ENCODE measurements around a stretch of chr7.

DNA sequence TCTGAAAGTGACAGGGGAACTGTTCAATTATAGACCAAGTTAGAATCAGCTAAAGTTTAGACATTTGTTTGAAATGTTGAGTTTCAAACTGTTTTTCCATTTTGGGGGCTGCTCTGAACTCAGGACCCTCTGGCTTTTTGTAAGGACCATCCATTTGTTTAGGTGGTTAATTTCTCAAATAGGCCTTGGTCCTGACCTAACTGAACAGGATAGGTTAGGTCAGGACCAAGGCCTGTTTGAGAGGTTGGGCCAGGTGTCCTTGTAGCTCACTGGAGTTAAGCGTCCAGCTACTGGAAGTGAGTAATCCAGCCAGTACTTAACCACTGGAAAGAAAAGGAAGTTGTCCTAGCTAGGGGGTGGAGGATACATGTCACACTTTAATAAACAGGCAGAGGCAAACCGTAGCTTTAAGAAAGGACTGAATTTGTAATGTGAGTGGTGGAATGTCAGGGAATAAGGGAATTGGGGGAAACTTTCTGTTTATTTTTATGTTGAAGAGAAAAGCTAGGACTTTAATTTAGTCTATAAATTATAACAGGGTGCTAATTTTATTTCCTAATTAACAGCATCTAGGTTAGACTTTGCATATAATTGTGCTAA is 50.9 kb upstream of the BMT2 start:
- PRO-cap: no peak
CAGE:
- cytosol, long polyA plus RNA: no peak
- long polyA plus RNA: no peak
- nucleus, long polyA plus RNA: no peak

DNA sequence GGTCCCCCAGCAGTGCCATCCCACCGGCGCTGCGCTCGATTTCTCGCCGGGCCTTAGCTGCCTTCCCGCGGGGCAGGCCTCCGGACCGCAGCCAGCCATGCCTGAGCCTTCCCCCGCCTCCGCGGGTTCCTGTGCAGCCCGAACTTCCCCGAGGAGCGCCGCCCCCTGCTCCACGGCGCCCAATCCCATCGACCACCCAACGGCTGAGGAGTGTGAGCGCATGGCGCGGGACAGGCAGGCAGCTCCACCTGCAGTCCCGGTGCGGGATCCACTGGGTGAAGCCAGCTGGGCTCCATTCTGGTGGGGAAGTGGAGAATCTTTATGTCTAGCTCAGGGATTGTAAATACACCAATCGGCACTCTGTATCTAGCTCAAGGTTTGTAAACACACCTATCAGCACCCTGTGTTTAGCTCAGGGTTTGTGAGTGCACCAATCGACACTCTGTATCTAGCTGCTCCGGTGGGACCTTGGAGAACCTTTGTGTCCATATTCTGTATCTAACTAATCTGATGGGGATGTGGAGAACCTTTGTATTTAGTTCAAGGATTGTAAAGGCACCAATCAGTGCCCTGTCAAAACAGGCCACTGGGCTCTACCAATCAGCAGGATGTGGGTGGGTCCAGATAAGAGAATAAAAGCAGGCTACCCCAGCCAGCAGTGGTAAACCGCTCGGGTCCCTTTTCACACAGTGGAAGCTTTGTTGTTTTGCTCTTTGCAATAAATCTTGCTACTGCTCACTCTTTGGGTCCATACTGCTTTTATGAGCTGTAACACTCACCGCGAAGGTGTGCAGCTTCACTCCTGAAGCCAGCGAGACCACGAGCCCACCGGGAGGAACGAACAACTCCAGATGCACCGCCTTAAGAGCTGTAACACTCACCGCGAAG is 325.1 kb downstream of the PPP1R3A start:
- PRO-cap: no peak
CAGE:
- cytosol, long polyA plus RNA: no peak
- long polyA plus RNA: no peak
- nucleus, long polyA plus RNA: no peak

DNA sequence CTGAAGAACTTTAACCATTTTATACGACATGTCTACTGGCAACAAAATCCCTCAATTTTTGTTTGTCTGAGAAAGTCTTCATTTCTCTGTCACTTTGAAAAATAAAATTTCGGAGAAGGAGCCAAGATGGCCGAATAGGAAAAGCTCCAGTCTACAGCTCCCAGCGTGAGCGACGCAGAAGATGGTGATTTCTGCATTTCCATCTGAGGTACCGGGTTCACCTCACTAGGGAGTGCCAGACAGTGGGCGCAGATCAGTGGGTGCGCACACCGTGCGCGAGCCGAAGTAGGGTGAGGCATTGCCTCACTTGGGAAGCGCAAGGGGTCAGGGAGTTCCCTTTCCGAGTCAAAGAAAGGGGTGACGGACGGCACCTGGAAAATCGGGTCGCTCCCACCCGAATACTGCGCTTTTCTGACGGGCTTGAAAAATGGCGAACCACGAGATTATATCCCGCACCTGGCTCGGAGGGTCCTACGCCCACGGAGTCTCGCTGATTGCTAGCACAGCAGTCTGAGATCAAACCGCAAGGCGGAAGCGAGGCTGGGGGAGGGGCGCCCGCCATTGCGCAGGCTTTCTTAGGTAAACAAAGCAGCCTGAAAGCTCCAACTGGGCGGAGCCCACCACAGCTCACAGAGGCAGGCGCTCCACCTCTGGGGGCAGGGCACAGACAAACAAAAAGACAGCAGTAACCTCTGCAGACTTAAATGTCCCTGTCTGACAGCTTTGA is 175.9 kb downstream of the PPP1R3A start:
- PRO-cap: no peak
CAGE:
- cytosol, long polyA plus RNA: no peak
- long polyA plus RNA: no peak
- nucleus, long polyA plus RNA: no peak

DNA sequence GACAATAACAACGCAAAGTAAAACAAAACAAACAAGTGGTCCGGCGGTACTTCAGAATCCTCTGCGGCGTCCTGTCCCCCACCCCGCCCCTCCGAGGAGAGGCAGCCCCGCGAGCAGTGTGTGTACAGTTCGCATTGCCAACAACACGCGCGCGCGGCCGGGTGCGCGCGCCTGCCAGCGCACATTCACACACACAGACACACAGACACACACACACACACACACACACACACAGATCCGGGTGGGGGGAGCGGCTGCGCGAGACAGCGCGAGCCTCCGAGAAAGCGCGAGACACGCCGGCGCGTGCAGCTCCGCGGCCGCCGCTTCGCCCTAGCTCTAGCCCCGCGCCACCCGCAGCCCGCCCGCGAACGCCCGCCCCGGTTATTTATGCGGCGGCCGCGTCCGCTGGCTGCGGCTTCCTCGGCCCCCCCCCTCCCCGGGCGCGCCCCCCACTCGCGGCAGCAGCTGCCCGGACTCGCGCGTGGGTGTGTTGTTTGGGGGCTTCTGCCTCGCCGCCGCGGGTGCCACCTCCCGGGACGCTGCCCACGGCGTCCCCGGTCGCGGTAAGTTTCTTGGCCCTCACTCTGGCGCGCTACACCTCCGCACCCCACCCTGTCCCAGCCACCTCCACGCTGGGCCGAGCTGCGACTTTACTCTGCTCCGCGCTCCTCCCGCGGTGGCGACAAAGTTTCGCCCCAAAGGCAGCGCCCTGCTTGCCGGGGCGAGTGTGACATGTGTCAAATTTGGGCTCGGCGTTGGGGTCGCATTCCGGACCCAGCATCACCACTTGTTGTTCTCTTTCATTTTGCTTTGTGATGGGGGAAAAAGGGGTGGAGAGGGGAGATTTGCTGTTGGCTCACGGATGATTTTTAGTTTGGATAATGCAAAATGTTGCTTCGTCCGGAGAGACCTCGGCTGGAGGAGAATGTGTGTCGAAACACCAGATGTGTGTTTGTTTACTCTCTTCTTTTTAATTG is 167.5 kb upstream of the PPP1R3A start:
- PRO-cap: no peak
CAGE:
- cytosol, long polyA plus RNA: no peak
- long polyA plus RNA: no peak
- nucleus, long polyA plus RNA: no peak

DNA sequence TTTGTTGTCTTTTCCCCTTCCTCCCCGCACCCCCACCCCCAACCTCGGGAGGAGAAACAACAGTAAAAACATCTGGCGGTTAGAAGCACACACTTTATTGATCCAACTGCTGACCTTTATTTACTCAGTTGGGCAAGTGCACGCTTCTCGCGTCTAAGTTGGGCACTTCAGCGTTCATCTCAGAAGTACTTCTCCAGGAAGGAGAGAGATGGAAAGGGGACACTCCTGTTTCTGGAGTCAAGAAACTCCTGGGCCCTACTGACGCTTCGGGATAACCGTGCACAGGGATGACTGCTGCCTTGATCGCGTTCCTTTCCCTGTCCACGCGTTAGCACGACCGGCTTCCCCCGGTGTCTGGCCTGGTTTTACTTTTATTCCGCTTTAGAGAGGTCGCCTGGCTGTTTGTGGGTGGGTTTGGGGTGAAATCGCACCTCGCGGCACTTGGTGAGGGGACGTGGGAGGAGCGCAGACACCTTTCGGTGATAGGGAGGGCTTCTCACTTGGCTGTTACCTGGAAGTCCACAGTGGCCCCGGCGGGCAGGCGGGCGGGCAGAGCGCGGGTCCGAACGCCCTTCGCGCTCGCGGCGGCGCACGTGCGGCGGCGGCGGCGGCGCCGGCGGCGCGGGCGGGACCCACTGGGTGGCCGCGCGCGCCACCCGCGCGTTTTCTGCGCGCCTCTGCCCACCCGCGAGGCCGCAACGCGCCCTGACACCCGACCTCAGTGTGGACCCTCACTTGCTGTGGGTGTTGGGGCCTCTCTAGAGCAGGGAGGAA is 168.4 kb upstream of the PPP1R3A start:
- PRO-cap: no peak
CAGE:
- cytosol, long polyA plus RNA: no peak
- long polyA plus RNA: no peak
- nucleus, long polyA plus RNA: no peak

DNA sequence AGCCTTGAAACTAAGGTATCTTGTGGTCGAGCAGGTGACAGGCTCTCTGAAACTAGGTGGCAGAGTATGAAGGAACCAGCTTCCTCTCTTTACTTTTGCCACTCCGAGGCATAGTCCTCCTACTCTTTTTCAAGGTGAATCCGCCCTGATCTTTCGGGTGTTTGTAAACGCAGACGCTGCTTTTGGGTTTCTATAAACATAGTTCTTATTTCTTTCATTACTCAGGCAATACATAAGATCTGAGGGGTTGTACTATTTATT is 9.9 kb downstream of the MDFIC start:
- PRO-cap: no peak
CAGE:
- cytosol, long polyA plus RNA: no peak
- long polyA plus RNA: no peak
- nucleus, long polyA plus RNA: no peak

GRCh38 chr7:114997482-114997819 is 75.6 kb downstream of the MDFIC start:
- PRO-cap: no peak
CAGE:
- cytosol, long polyA plus RNA: no peak
- long polyA plus RNA: no peak
- nucleus, long polyA plus RNA: no peak

GRCh38 chr7:116239110-116239595 is 28.8 kb downstream of the TES start:
- PRO-cap: no peak
CAGE:
- cytosol, long polyA plus RNA: no peak
- long polyA plus RNA: no peak
- nucleus, long polyA plus RNA: no peak

- PRO-cap: no peak
CAGE:
- cytosol, long polyA plus RNA: no peak
- long polyA plus RNA: no peak
- nucleus, long polyA plus RNA: no peak
These were observed 73.2 kb upstream of the CAV2 start for GRCh38 chr7:116426162-116426850.

DNA sequence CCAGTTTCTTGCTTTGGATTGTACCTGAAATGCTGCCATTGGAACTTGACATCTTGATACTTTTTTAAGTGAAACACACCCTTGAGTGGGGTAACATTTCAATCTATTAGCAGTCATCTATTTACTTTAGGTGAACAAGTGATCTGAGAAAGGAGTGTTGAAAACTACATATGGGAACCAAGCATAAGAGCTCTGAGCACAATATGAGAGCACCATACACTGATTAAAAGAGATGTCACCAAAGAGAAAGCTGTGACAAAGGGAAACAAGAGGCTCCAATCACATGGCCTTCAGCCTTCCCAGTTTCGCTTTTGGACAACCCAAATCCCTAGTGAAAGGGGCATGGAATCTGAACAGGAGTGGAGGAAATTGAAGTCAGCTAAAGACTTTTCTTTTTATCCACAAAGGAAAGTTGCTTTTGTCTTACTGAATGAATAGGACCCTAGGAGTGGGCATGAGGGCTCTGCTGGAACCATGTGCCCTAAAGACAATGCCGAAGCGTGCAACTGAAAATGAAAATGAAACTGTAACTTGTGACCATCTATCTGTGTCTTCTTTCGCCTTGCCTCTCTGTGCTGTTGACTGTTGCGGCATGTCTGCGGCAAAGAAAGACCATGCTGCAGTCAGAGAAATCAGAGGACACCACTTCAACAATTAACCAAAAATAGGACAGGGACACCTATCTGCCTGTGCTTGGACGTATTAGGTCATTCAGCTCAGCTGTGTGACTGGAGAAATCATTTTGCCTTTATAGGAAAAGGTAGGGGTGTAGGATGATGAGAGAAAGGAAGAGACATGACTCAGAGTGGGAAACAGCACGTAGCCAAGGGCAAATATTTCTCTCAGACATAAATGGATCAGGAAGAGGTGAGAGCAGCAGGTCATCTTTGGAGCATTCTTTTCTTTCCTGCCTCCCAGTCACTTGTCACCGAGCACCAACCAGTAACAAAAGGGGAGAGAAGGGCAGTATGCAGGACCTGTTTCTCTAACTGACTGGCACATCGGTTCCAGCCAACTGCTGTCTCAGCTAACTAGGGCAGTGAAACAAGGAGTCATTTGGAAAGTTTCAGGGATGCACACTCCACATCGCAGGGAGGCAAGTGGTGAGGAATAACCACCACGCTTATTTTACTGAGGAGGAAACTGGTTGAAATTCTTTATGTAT is 12.2 kb downstream of the CAV2 start:
- PRO-cap: no peak
CAGE:
- cytosol, long polyA plus RNA: no peak
- long polyA plus RNA: no peak
- nucleus, long polyA plus RNA: no peak

DNA sequence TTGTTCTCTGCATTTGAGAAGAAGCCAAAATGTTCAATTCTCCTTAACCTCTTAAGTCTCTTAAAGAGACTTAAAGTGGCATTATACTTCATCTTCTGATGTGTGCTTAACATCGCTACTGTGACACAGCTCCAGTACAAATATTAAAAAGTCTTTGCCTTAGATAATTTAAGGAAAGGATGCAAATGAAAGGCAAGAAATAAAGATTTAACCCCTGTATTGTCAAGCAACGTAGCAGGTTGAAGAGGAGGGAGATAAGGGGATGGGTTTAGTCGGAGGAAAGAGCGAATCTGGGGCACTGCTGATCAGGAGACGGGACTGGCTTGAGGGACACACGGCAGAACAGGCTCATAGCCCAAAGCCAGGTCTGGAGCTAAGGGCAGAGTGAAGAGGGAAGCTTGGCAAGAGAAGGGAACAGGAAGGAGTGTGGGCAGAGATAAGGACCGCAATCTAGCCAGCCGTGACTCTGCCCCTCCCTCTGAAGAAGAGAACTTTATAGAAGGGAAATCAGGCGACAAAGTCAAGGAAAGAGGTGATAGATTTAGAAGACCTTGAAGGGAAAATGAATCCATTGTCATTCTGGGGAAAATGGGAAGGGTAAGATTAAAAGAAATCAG is 67.5 kb downstream of the CAV1 start:
- PRO-cap: no peak
CAGE:
- cytosol, long polyA plus RNA: no peak
- long polyA plus RNA: no peak
- nucleus, long polyA plus RNA: no peak

- PRO-cap: no peak
CAGE:
- cytosol, long polyA plus RNA: no peak
- long polyA plus RNA: no peak
- nucleus, long polyA plus RNA: start-site peak on the plus strand at chr7:117020736-117021264, 12 and 45 reads in 2 replicates
These were observed 67.1 kb downstream of the ST7 start for GRCh38 chr7:117019973-117021268.

GRCh38 chr7:117773678-117773943 is 99.6 kb downstream of the CTTNBP2 start:
- PRO-cap: no peak
CAGE:
- cytosol, long polyA plus RNA: no peak
- long polyA plus RNA: no peak
- nucleus, long polyA plus RNA: no peak

DNA sequence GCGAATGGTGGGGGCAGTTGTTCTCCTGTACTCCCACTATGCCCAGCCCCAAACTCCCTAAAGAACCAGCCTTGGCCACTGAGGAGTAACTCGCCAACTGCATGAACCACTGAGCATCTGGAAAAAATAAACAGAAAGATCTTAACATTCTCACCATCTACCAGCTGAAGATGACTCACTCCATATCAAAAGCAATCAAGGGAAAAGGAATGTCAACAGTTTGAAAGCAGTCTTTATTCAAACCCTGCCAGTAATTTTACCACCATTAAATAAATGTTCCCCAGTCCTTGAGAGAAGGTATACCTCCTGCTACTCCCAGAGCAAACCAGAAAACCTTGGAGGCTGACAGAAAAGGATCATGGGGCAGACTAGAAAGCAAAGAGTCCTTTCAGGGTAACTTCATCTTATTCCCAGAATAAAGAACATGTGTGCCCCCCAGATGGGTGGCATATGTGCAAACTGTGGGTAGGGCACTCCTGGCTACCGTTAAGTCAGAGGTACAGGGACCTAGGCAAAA is 45.3 kb downstream of the CTTNBP2 start:
- PRO-cap: no peak
CAGE:
- cytosol, long polyA plus RNA: no peak
- long polyA plus RNA: no peak
- nucleus, long polyA plus RNA: no peak

DNA sequence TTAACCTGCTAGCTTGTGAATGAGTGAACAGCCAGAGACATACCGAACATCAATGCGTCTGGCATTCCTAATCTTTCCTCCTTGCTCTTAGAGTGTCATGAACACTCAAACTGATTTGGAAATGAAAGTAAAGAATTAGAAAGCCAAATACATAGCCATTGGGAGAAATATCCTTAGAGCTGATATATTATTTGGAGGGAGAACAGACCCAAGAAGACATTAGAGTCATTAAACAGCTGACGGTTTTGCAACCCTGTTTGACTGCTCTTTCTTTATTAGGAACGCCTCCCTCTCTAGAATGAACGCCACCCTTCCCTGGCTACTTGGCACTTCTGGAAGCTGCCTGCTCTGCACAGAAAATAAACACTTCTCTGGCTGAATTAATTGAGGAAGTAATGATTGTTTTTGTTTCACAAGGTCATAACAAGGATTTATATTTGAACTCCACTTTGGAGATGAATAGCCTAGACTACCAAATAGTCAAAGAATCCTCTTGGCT is 42.8 kb downstream of the CTTNBP2 start:
- PRO-cap: no peak
CAGE:
- cytosol, long polyA plus RNA: no peak
- long polyA plus RNA: no peak
- nucleus, long polyA plus RNA: no peak

- PRO-cap: no peak
CAGE:
- cytosol, long polyA plus RNA: no peak
- long polyA plus RNA: no peak
- nucleus, long polyA plus RNA: no peak
These were observed 90.6 kb upstream of the CTTNBP2 start for GRCh38 chr7:117963900-117964144.

DNA sequence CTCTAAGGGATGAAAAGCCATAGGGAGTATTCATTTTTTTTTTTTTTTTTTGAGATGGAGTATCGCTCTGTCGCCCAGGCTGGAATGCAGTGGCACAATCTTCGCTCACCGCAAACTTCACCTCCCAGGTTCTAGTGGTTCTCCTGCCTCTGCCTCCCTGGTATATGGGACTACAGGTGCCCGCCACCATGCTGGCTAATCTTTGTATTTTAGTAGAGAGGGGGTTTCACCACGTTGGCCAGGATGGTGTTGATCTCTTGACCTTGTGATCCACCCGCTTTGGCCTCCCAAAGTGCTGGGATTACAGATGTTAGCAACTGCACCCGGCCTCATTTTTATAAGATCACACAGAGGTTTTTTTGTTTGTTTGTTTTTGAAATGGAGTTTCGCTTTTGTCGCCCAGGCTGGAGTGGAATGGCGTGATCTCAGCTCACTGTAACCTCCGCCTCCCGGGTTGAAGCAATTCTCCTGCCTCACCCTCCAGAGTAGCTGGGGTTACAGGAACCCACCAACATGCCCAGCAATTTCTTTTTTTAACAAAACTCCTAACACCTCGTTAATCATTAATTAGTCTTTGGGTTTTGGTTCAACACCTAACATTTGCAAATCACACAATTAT is 1.6 kb upstream of the LSM8 start:
- PRO-cap: no peak
CAGE:
- cytosol, long polyA plus RNA: no peak
- long polyA plus RNA: no peak
- nucleus, long polyA plus RNA: no peak

- PRO-cap: no peak
CAGE:
- cytosol, long polyA plus RNA: no peak
- long polyA plus RNA: no peak
- nucleus, long polyA plus RNA: no peak
These were observed 105.1 kb upstream of the KCND2 start for GRCh38 chr7:120167868-120168295.

DNA sequence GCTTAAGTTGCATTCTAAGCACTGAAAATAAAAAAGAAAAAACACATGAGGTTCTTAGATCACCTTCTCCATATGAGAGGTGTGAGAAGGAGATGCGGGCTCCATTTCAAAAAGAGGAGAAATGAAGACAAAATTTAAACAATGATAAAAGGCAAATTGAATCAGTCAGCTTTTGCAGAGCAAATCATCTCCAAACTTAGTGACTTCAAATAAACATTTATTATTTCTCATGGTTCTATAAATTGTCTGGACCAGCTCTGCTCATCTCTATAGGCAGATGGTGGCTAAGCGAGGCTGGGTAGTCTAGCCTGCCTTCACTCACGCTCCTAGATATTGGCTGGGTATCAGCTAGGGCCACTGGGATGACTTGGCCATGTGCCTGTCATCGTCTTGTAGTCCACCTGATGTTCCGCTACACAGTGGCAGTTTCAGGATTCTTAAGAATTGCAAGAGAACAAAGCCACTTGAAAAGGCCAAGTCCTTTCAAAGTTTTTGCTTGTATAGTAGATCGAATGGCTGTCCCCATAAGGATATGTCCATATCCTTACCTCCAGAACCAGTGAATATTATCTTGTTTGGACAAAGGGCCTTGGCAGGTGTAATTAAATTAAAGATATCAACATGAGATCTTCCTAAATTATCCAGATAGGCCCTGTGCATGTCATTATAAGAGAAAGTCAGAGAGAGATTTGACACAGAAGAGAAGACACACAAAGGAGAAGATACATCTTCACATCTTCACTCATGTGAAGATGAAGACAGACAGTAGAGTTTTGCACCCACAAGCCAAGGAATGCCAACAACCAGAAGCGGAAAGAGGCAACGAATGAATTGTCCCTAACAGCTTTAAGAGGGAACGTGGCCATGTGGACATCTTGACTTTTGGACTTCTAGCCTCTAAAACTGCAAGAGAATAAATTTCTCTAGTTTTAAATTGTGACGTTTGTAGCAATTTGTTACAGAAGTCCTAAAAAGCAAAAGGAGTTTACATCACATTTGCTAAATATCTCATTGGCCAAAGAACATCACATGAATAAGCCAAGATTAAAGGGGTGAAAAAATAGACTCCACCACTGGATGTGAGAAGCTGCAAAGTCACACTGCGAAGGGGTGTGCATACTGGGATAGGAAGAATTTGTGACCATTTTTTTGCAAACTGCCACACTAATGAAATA is 123.6 kb downstream of the CPED1 start:
- PRO-cap: no peak
CAGE:
- cytosol, long polyA plus RNA: no peak
- long polyA plus RNA: no peak
- nucleus, long polyA plus RNA: no peak

DNA sequence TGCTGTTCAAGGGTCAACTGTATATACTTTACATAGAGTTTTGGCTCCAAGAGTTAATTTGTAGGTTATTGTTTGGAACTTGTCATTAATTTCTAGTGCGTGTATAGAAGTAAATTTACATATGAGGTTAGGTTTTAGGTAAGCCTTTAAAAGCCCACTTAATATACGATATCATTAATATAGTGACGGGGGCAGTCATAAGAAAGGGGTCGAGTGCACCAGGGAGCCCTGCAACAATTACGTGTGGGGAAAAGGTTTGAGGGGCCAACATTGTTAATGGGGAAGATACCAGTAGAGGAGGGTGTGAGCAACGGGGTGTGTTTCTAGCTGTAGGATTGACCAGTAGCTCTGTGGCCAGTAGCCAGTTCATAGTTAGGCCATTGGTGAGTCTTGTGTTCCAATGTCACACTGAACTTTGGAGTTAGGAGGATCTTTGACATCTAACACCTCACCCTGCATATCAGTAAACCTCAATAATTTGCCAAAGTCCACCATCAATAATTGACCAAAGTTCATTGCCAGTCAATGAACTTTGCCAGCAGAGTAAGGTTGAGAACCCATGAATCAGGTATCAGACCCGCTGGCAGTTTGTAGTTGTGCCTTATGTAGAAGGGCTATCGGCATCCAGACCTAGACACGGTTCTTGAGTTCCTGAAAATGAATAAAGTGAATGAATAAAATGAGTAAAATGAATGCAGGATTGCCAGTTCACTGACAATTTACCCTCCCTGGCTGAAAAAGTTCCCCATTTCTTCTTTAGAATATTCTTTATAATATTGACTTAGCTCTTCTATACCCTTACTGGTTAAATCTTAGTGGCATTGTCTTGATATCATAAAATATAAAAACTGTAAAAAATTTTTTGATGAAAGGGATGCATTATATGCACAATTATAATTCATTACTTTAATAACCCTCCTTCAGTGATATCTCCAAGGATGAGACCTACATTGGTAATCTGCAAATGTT is 168.9 kb downstream of the CPED1 start:
- PRO-cap: no peak
CAGE:
- cytosol, long polyA plus RNA: no peak
- long polyA plus RNA: no peak
- nucleus, long polyA plus RNA: no peak